Cardiac atrium fibroblast (primary cell): ENCODE data around the genes ZMYM5 and SACS.

DNA sequence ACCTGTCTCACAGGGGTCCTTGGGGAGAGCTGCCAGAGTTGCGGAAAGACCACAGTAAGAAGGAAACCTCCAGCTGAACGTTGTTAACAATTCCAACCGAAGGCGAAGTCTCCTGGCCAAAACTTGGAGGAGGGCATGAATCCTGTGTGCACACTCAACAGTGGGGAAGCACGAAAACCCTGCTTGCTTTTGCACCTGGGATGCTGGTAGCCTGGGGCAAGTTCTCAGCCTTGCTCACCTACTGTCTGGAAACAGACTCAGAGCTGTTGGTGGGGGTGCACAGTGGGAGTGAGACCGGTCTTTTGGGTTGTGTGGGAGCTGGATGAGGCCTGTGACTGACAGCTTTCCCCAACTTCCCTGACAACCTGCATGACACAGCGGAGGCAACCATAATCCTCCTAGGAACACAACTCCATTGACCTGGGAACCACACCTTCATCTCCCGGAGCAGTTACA is 62.3 kb upstream of the TUBA3C start:
- RAMPAGE, long total RNA: no peak

DNA sequence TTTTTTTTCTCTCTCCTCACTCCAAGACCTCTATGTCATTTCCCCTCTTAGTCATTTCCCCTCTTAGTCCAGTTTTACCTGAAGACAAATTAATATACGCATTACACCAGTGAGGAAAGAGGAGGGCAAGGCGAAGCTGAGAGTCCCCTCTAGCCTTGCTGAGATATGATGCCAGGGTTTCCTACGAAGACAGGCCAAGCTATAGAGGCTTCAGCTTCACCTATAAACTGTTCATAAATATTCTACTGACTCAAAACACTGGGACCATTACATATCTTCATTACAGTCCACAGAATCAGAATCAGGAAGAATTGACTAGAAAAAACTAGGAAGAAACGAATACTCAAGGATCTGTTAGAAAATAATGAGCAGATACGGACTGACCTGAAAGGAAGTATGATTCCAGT is 43.9 kb downstream of the MPHOSPH8 start:
- RAMPAGE, long total RNA: no peak

- RAMPAGE, long total RNA: no peak
These were observed 55.1 kb downstream of the MPHOSPH8 start for GRCh38 chr13:19688166-19689400.

GRCh38 chr13:19863190-19863733 is at the start of gene ZMYM5:
Gene ZMYM5 (minus strand): TSS chr13:19863649.
- RAMPAGE, long total RNA: start-site peak on the minus strand at chr13:19863419-19863536, 48 and 10 reads in 2 replicates

GRCh38 chr13:20127163-20127496 is 33.7 kb downstream of the GJA3 start:
- RAMPAGE, long total RNA: no peak

GRCh38 chr13:20174561-20175393 is 13.9 kb upstream of the GJA3 start:
- RAMPAGE, long total RNA: no peak

DNA sequence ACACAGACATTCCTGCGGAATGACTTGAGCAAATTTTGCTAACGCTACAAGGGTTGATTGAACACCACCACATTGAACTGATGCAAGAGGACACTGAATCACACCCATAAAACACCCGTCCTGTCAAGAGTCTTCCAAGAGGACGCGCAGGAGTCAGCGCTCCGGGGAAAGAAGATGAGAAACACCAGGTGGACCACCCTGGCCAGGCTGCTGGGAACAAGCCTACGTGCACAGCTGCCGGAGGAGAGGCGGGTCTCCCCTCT is 105.6 kb downstream of the CRYL1 start:
- RAMPAGE, long total RNA: no peak

DNA sequence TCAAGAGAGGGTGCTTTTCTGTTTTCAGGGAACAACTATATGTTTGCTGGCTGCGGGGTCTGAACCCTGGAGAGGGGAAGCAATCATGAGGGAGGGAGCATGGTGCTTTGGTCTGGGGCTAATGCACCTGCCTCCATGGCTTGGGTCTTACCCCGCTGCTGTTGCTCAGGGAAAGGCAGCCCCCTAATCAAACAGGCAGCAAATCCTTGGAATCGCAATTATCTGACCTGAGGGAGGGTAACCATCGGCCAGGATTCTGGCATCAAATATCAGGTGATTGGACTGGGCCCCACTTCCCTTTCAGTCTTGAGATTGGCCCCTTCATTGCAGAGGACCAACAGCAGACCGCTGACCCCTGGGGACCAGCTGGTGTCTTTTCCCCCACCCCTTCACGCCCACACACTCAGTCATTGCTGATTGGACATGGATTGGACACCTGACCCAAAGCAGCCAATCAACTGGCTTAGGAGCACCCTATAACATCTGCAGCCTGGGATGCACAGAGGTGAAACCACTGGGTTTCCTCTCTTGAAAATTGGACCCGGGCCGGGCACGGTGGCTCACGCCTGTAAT is 5.3 kb downstream of the CRYL1 start:
- RAMPAGE, long total RNA: no peak

GRCh38 chr13:20713636-20714166 is 10.2 kb downstream of the IL17D start:
- RAMPAGE, long total RNA: no peak

DNA sequence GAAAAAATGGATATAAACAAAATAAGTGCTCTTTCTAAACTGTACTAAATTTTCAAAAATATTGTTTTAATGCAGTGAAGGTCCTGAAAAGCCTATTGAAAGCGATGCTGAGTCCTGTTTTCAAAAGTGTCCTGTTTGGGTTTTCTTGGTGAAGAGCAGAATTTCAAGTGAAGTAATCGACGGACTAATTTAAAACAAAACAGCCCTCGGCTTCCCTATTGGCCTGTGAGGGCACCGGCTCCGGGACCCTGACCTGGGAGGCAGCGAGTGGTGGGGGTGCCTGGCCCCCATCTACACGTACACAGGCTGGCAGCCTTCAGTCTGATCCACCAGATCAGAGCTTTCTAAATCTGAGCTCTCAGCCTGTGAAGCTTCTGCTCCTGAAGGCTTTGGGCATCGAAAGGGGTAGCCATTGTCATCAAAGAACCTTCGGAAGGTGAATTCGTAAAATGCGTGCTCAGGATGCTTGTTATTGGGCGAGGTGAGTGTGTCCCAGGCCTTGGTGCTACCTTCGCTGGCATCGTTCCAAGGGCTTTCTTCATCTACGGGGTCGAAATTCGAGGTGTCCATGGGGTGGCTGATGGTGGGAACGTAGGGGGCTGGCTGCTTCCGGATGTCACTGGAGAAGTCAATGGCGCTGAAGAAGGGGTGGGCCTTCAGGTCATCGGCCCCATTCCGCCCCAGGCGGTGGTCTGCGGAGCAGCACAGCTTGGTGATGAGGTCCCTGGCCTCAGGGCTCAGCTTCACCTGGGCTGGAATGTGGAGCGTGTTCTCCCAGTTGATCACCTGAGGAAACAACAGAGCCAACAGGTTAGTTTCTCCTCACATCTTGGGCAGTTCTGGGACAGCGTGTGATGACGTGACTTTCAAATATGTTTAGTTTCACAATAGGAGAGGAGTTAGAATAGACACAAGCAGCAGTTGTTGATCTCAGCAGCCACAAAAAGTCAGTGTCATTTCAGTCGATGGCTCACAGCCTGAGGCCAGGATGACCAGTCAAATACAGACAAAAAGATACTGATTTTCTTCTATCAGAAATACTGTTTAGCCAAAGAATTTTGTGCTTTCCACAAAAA is 72.4 kb upstream of the XPO4 start:
- RAMPAGE, long total RNA: no peak

GRCh38 chr13:20987488-20988514 is 73.6 kb downstream of the LATS2 start:
- RAMPAGE, long total RNA: no peak

DNA sequence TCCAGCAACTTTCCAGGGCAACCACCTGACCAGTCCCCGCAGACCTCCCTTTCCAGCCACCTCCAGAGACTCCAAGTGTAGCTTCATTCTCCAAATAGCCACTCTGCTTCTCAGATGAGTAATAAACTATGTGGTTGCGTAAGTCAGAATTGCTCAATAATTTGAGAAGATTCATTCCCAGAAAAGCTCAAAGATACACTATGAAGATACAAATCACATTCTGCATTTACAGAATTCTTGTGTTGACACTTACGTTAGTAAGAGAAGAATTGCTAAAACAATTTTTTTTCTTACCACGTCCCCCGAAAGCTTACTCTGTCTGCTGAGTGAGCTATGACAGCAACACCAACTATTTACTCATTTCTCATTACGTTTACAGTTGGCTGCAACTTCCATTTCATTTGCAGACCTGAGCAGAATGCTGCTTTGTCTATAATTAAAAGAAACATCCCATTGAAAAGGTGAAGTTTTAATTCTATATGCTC is 8.3 kb upstream of the LATS2 start:
- RAMPAGE, long total RNA: no peak

DNA sequence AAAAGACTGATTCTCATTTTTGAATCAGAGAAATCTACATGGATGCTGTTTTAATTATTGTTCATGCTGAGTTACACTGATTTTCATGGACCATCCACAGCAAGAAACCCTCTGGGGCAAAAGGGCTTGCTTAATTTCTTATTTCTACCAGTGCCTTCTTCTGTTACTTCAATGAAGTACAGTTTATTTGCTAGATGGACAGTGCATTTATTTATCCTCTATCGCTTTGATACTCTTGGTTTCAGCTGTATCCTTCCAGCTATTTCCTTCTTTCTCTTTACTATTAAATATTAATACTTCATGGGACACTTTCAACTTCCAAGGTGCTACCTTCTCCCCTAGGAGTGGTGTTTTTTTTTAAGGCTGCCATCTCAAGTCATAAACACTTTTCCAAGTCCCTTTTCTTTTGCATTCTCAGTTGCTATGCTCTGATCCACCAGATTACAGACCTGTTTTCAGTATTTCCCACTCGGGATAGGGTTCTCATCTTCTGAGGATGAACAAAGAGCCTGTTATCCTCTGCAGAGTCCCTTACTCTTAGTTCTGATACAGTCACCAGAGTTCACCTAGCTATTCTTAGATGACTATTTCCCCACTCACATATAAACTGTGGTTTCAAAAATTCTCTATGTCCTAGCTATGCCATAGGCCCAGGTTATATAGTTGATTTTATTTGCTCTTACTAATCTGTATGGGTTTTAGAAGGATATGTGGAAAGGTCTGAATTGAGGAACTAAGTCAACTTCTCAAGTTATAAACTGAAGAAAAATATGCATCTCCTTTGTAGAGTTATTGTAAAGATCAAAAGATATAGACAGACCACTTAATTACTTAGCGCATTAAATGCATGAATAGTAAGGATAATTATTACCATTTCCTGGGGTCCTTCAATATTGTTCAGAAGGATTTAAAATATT is 16.0 kb downstream of the ZDHHC20 start:
- RAMPAGE, long total RNA: no peak

GRCh38 chr13:21668706-21669082 is 2.2 kb upstream of the FGF9 start:
- RAMPAGE, long total RNA: no peak

- RAMPAGE, long total RNA: no peak
These were observed 65.1 kb downstream of the FGF9 start for GRCh38 chr13:21735804-21736576.

GRCh38 chr13:21964802-21965009 is 293.8 kb downstream of the FGF9 start:
- RAMPAGE, long total RNA: no peak

DNA sequence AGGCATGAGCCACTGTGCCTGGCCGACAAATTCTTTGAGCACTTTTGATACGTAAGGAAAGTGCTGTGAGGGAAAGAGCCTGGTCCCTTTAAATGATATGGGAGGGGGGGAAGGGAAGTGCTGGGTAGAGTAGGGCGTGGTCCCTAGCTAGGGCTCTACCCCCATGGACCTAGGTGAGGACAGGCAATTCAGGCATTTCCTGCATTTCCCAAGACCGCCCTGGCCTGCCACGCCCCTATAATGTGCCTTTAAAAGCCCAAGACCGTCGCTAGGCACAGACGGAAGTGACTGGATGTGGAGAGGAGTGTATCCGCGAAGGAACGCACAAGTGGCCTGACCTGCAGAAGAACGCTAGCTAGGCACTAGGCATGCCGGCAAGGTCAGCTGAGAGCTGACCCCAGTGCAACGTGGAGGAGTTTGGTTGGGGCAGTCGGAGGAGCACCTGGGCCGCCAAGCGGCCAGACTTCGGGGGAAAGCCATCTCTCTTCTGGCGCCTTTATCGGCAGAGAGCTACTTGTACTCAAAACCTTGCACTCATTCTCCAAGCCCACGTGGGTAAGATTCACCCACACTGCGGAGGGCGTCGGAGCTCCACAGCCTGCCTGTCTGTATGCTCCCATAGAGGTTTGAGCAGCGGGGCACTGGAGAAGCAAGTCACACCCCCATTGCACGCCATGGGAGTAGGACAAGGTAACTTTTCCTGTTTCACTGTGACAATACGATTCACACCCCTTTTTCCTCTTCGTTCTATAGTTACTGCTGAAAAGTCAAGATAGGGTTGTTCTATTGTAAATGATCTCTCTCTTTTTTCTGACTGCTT is 370.0 kb downstream of the FGF9 start:
- RAMPAGE, long total RNA: no peak

- RAMPAGE, long total RNA: no peak
These were observed 718.6 kb upstream of the SGCG start for GRCh38 chr13:22462096-22462664.

- RAMPAGE, long total RNA: no peak
These were observed 254.7 kb upstream of the SGCG start for GRCh38 chr13:22925740-22926855.

DNA sequence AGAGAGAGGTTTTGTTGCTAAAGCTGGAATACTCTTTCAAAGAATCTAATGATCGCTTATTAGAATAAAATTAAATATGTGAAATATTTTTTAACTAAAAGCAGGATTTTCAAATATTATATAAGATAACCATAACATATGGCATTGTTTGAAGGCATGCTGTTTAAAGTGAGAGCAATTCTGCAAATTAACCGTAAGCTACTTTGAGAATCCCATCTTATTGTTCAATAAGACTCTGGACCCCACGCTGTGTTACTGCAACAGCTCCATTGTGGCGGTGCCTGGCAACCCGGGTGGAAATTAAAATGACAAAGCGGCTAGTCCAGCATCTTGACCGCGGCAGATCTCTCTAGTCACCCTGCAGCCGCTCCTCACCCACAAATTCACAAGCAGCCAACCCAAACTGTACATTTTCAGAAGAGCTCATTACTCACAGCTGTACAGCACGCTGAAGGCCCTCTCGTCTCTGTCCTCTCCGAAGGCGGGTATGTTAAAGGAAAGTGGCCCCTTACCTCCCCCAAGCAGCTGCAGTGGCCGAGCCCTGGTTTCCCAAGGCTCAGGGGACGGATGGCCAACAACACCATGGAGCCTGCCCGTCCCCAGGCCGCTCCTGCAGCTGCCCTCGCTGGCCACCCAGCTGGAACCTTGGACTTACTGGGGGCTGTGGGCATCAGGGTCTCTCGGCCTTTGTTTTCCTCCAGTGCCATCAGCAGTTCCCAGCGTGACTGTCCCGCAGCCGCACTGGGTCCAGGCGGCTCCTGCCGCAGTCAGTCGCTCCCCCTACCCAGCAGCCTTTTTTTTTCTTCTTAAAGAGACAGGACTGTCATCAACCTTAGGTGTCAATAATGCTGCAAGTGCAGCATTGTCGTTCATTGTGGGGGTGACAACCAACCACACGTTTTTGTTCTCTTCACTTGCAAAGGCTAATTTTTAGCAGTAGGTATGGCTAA is at the start of gene SACS:
SACS (minus strand) TSS at position 743 of the 950 bp plus-strand sequence.
- RAMPAGE, long total RNA: start-site peak on the minus strand centred at position 739 of the sequence, 32 bp wide, 24 and 6 reads in 2 replicates